ENCODE measurements around the genes INO80D, ADAM23, KLF7 and METTL21A.

- PRO-cap, result no peak
Observed at GRCh38 chr2:205700099-205700600, 17.8 kb downstream of the NRP2 start.

- PRO-cap, result no peak
Observed at GRCh38 chr2:205734454-205735032, 52.2 kb downstream of the NRP2 start.

- PRO-cap, result unidirectional peak, plus-strand start at chr2:205763865; bidirectional peak, plus-strand start at chr2:205764085, minus-strand start at chr2:205764038
Observed at GRCh38 chr2:205763595-205764201, 81.4 kb downstream of the NRP2 start.

DNA sequence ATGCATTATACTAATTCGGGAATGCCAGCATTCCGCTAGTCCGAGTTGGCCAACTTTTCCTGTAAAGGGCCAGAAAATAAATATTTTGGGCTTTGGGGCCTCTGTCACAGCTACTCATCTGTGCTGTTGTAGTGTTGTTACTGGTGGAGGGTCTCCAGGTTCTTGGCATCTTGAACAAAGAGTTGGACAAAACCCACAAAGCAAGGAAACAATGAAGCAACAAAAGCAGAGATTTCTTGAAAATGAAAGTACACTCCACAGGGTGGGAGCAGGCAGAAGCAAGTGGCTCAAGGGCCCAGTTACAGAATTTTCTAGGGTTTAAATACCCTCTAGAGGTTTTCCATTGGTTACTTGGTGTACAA lies 154.9 kb downstream of the INO80D start:
- PRO-cap, result no peak

DNA sequence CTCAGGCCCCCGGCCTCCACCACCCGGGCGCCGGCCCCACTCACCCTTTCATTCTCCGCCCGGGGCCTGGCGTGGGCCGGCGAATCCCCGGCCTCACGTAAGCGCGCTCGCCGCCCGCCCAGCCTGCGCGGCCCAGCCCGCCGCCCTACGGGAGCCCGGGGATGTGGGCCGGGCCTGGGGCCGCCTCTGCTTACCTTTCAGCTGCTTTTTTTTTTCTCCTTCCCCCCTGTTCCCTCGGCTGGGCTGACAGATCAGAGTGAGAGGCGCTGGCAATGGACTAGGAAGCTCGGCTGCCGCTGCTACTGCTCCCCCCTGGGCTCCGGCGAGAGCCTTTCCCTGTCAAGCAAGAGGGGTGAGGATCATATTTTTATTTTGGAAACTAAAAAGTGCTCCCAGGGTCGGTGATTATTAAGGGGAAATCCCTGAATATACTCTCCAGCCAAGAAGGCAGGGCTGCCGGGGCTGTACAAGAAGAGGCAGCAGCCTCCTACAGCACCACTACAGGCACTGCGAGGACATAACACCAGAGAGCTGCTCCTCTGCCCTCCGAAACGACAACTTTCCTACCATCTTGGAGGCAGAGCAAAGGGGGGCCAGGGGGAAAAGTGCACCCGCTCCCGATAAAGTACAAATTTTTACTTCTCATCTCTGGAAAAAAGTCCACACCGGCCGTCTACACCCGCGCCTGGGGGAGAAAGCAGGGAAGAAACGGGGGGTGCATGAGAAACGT lies at the start of gene INO80D:
Gene INO80D (minus strand): TSS at position 468 of the 730 bp plus-strand sequence.
- PRO-cap, result bidirectional peak, plus-strand start at position 254 of the sequence, minus-strand start at position 147 of the sequence; bidirectional peak, plus-strand start at position 498 of the sequence, minus-strand start at position 553 of the sequence

DNA sequence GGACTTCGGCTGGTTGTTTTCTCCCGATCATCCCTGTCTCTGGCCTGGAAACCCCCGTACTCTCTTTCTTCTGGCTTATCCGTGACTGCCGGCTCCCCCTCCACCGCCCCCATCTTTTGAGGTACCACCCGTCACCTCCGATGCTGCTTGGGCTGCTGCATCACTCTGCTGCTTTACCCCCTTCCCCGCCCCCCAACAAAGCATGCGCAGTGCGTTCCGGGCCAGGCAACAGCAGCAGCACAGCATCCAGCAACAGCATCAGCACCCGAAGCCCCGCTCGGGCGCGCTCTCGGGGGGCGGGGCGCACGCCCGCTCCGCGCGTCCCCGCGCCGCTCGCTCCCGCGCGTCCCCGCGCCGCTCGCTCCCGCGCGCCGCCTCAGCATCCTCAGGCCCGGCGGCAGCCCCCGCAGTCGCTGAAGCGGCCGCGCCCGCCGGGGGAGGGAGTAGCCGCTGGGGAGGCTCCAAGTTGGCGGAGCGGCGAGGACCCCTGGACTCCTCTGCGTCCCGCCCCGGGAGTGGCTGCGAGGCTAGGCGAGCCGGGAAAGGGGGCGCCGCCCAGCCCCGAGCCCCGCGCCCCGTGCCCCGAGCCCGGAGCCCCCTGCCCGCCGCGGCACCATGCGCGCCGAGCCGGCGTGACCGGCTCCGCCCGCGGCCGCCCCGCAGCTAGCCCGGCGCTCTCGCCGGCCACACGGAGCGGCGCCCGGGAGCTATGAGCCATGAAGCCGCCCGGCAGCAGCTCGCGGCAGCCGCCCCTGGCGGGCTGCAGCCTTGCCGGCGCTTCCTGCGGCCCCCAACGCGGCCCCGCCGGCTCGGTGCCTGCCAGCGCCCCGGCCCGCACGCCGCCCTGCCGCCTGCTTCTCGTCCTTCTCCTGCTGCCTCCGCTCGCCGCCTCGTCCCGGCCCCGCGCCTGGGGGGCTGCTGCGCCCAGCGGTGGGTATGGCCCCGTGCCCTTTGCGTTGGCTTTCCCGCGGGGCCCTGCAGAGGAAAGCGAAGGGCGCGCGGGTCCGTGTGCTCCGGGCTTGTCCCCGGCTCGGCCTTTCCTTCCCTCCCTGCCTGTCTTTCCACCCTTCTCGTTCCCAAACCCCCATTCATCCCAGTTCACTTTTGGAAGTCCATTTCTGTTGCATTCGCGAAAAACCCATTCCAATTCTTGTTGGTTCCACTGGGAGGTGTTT lies at the start of gene ADAM23:
Gene ADAM23 (plus strand): TSS at position 382 of the 1,175 bp plus-strand sequence.
- PRO-cap, result no peak

GRCh38 chr2:206767346-206767949 lies 2.0 kb downstream of the FASTKD2 start:
- PRO-cap, result no peak

DNA sequence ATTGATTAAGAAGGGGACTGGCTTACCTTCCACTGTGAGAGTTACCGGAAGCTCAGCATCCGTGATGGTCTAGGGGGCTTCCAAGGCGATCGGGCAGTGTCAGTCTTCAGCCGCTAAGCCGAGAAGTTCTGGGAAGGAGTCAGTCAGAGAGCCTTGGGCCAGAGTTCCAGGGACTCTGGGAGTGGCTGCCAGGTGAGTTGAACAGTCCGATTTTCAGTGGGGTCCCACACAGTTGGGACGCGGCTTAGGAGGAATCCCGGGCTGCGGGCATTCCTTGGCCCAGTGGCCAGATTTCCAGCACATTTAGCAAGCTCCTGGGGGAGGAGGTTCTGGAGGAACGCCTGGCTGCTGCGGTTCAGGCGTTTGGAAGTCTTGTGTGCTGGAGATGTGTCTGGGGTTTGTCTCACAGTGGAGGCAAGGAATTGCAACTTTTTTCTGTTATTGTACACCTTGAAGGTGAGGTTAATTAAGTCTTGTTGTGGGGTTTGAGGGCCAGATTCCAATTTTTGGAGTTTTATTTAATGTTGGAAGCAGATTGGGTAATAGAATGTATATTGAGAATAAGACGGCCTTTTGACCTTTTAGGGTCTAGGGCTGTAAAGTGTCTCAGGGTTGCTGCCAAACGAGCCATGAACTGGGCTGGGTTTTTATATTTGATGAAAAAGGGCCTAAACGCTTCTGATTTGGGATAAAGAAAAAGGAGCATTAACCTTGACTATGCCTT lies 44.8 kb downstream of the FASTKD2 start:
- PRO-cap, result no peak

- PRO-cap, result no peak
Observed at GRCh38 chr2:207040587-207041093, 101.3 kb downstream of the CPO start.

GRCh38 chr2:207074149-207075155 lies 91.3 kb downstream of the KLF7 start:
- PRO-cap, result no peak

GRCh38 chr2:207120688-207121418 lies 44.9 kb downstream of the KLF7 start:
- PRO-cap, result no peak

GRCh38 chr2:207123130-207124478 lies 42.1 kb downstream of the KLF7 start:
- PRO-cap, result no peak

- PRO-cap, result no peak
Observed at GRCh38 chr2:207157884-207158255, 7.9 kb downstream of the KLF7 start.

- PRO-cap, result bidirectional peak, plus-strand start at chr2:207163699, minus-strand start at chr2:207163588
Observed at GRCh38 chr2:207162773-207163860, 2.6 kb downstream of the KLF7 start.

GRCh38 chr2:207165512-207166270 lies at the start of gene KLF7:
KLF7 (minus strand) TSS chr2:207165948.
- PRO-cap, result unidirectional peak, minus-strand start at chr2:207165807; bidirectional peak, plus-strand start at chr2:207166383, minus-strand start at chr2:207166186

DNA sequence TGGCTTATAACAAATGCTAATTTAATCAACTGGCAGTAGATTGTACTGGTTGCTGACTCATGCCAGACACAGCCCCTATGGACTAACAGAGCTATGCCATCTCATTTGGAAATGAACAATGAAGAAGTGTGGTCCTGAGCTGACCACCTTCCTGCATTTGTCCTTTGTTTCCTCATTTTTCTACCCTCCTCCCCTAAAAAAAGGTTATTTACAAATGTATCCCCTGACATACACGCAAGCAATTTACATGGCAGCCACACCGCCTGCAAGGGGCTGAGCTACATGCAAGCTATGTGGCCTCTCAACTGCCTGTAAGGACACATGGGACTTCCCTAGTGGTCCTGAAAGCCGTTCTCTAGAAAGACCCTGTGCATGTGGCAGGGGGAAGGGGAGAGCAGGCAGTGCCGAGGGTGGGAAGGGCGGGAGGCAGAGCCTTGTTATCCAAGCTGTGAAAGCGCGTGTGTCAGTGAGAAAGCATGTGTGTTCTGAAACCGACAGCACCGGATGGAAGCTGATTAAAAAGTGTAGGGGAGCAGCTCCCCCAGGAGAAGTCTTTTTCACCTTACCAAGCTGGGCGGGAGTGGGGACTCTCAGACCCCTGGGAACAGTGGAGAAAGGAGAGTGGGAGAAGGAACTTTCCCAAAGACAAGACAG lies 91.0 kb upstream of the KLF7 start:
- PRO-cap, result no peak

GRCh38 chr2:207501208-207501729 lies 28.5 kb upstream of the CREB1 start:
- PRO-cap, result no peak

DNA sequence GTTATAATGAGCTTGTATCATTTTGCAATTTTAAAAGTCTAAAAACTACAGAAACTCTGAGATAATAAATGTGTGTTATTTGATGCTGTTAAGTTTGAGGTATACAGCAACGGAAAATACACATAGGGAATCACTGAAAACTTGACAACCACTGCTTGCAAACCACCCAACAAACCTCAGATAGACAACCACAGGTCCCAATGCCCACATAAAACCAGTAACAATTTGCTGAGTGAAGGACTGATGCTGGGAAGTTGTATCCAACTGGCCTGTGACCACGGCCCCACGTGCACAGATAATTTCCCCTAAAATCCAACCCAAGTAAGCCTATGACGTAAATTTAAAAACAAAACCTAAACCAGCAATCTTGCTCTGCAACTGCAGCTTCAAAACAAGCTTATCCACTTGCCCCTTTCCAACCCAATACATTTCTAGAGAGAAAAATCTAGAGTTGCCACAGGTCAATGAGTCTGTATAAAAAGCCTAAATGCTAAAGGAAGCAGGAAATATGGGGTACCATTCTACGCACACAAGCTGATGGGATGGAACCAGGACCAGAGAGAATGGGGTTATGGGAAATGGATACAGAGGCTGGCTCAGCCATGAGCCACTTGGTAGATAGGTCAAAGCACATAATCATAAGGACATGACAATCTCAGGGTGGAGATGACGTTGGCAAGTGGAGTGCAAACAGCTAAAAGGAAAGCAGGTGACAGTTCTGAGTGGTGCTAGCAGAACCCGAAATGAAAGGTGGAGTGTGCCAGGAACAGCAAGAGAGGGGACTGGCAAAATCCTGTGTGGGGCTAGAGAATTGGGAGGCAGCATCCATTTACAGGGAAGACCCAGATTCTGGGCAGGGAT lies 27.8 kb upstream of the CREB1 start:
- PRO-cap, result no peak

GRCh38 chr2:207538671-207539332 lies 9.0 kb downstream of the CREB1 start:
- PRO-cap, result no peak

GRCh38 chr2:207625020-207625631 lies at the start of gene METTL21A:
METTL21A (minus strand) TSS chr2:207625394.
- PRO-cap, result bidirectional peak, plus-strand start at chr2:207625568, minus-strand start at chr2:207625314

Data from fallopian tube (tissue), 1 donor.